Diencephalon (tissue), 2 donors: ENCODE measurements around the genes NCOA7 and KIAA0408.

GRCh38 chr6:125748165-125748614 is 1.2 kb upstream of the HEY2 start:
- RAMPAGE, long total RNA, result no peak

DNA sequence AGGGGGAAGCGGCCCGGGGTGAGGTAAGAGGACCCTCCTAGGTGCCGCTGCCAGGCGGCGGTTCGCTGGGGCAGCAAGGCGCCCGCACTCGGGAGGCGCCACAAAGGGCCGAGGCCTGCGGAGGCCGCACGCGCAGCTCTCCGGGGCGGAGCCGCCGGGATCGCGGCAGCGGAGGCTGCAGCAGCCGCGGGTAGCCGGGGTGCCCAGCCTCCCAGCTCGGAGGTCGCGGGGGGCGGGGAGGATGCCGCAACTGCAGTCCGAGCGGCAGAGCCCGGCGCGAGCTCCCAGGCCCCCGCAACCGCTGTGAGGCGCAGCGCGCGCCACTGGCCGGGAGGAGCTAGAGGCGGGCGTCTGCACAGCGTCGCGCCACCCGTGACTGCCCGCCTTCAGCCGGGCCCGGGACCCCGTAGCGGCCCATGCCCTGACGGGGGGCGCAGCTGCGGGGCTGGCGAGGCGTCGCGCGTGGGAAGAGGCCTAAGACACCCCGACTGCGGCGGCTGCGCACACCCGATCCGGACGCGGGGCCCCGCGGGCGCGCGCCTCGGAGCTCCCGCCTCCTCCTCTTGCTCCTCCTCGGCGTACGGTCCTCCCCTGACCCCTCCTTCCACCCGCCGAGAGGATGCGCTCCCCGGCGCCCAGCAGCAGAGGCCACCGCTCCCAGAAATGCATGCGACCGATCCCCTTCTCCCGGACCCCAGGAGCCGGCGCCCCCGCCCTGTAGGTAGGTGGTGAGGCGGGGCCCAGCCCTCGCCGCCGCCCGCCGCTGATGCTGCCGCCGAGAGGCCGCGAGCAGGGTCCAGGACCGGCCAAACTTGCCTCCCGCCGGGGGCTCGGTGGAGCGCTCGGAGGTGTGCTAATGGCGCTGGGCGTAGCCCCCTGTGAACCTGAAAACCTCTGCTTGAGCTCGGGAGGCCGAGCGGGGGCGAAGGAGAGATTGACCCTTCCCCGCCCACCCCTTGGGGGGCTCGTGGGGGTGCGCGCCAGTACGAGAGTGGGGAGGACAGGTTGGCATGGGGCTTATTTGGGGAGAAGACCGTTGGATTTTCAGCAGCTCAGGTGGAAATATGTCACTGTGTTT is at the start of gene NCOA7:
NCOA7 (plus strand) TSS at position 614 of the 1,078 bp plus-strand sequence.
- RAMPAGE, long total RNA, result start-site peak on the plus strand centred at position 642 of the sequence, 255 bp wide, 819 and 611 reads in 2 replicates

- RAMPAGE, long total RNA, result no peak
Observed at GRCh38 chr6:125814918-125815604, 24.3 kb downstream of the NCOA7 start.

DNA sequence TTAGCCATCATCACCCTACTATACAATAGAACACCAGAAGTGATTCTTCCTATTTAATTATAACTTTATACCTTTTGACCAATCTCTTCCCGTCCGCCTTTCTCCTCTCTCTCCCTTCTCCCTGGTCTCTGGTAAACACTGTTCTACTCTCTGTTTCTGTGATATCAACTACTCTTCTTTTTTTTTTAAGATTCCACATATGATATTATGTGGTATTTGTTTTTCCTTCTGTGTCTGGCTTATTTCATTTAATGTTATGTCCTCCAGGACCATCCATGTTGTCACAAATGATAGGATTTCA is 19.9 kb upstream of the CENPW start:
- RAMPAGE, long total RNA, result no peak

DNA sequence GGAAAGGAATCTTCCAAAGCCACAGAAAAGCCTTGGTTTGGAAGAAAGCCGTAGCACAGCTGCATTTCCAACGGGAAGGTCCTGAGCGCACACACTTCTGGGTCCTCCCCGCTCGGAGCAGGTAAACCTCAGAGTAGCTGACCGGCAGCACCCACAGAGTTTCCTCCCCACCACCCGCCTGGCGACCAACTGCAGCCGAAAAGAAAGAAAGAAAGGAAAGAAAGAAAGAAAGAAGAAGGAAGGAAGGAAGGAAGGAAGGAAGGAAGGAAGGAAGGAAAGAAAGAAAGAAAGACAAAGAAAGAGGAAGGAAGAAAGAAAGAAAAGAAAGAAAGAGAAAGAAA is 898 bp upstream of the RSPO3 start:
- RAMPAGE, long total RNA, result start-site peak on the plus strand centred at position 172 of the sequence, 777 bp wide, 18 and 8 reads in 2 replicates

DNA sequence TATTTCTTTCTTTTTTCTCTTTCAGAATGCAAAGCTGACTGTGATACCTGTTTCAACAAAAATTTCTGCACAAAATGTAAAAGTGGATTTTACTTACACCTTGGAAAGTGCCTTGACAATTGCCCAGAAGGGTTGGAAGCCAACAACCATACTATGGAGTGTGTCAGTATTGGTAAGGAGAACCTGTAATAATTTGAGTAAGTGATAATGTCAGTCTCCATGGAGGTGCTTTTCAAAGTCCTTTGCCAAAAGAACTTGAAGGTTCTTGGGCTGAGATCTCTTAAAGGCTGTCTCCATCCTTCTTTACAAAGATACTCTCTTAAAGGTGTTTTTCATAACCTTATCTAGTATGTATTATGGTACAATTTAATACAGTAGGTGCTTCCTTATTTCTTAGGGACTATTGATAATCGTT is 31.9 kb downstream of the RSPO3 start:
- RAMPAGE, long total RNA, result no peak

- RAMPAGE, long total RNA, result no peak
Observed at GRCh38 chr6:127289739-127290424, 23.2 kb downstream of the RNF146 start.

- RAMPAGE, long total RNA, result no peak
Observed at GRCh38 chr6:127342217-127342940, 1.0 kb downstream of the ECHDC1 start.

GRCh38 chr6:127344385-127344851 is 1.0 kb upstream of the ECHDC1 start:
- RAMPAGE, long total RNA, result no peak

DNA sequence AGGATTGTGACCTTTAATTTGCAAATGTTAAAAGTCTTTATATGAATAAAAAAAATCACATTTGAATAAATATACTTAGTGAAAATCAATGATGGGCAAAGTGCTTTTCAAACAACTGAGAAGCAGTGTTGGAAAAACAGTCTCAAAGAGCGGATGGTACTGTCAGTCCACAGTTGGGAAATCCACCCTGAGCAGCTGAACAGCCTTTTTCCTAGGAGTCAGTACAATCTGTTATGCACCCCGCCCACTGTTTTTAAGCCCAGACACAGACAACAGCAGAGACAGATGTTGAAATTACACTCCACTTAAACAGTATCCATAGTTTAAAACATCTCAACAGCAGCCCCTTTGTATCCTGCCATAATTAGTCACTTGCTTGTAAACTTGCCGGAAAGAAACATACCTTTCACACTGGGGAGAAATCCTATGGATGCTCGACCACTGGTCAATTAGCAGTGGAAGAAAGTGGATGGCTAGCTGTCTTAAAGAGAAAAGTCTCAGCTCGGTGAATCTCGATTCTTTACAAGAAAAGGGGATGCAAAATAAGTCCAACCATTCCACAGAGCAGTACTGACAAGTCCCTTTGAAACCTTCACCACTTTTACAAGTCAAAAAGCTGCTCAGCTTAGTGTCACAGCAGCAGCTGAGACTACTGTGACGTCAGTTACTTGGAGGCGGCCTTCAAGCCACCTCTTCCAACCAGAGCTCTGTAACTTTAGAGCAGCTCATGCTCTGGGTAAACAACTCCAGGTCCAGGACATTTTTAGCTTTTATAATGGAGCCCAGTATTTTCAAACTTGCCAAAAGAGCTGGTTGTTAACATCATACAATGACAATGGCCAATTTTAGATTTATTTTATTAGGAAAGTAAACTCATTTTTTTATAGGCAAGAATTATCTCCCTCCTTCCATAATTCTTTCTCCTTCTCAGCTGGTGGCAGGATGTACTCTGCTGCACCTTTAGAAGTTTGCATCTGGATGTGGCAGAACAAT is at the start of gene KIAA0408:
KIAA0408 (minus strand) TSS at position 618 of the 993 bp plus-strand sequence.
- RAMPAGE, long total RNA, result no peak

DNA sequence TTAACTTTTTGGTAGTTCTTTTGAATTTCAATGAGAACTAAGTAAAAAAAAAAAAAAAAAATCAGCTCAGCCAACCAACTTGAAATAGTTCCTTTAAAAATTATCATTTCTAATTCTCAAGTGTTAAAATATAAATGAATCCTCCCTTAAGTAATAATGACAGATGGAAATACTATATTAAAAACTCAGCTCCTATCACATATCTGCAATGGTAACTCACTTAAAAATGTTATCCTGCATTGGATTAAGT is 31.2 kb upstream of the C6orf58 start:
- RAMPAGE, long total RNA, result no peak

- RAMPAGE, long total RNA, result no peak
Observed at GRCh38 chr6:127934473-127935010, 33.7 kb upstream of the THEMIS start.

DNA sequence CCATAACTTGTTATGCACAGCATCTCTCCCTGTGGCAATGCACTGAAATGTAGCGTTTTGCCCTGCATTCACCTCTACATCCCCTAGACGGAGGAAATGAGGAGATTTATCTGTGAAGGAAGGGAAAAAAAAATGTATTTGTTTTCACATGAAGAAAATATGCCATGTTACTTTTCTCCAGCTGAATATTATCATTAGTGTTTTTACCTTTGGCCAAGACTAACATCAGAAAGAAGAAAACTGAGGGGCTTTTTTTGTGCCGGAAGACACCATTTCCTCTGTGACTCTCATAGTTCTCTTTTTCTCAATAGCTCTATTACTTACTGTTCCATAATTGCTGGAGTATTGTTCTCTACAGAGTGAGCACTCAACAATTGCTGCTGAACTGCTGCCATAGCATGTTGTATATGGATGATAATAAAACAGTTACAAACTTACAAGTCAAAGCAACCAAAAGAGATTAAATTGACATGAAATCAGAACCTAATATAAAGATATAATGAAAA is 280.3 kb downstream of the PTPRK start:
- RAMPAGE, long total RNA, result no peak

GRCh38 chr6:128425527-128426069 is 94.8 kb downstream of the PTPRK start:
- RAMPAGE, long total RNA, result no peak

- RAMPAGE, long total RNA, result no peak
Observed at GRCh38 chr6:128508953-128509337, 11.5 kb downstream of the PTPRK start.

DNA sequence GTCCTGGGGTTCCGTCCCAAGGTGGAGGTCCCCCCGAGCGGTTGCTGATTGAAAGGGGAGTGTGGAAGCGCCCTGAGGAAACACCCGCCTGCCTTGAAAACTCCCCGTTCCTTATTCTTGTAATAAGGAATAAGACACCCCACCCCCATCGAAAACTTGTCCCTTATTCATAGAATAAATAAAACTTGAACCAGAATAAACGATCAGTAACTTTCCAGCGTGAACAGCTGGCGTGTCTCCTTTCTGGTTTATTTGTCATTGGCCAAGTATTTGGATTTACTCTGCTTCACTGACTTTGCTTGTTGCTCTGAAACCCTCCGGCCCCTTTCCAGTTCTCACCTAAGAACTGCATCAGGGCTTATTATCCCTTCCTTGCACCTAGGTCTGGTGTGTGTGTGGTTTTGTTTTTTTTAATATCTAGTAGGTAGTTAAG is 559 bp upstream of the PTPRK start:
- RAMPAGE, long total RNA, result no peak

DNA sequence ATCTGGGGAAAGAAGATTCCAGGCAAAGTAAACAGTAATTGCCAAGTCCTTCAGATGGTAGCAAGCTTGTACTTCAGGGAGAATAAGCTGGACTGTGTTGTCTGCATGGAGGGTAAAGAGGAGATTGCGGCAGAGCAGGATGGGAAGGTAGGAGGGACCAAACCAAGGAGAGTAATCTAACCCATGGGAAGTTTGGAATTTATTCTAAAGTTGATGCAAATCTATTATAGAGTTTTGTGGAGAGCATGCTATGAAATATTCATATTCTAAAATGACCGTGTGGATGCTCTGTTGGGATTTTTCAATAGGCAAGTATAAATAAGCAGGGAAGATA is 164.4 kb upstream of the LAMA2 start:
- RAMPAGE, long total RNA, result no peak

- RAMPAGE, long total RNA, result no peak
Observed at GRCh38 chr6:128944349-128944863, 61.5 kb downstream of the LAMA2 start.

DNA sequence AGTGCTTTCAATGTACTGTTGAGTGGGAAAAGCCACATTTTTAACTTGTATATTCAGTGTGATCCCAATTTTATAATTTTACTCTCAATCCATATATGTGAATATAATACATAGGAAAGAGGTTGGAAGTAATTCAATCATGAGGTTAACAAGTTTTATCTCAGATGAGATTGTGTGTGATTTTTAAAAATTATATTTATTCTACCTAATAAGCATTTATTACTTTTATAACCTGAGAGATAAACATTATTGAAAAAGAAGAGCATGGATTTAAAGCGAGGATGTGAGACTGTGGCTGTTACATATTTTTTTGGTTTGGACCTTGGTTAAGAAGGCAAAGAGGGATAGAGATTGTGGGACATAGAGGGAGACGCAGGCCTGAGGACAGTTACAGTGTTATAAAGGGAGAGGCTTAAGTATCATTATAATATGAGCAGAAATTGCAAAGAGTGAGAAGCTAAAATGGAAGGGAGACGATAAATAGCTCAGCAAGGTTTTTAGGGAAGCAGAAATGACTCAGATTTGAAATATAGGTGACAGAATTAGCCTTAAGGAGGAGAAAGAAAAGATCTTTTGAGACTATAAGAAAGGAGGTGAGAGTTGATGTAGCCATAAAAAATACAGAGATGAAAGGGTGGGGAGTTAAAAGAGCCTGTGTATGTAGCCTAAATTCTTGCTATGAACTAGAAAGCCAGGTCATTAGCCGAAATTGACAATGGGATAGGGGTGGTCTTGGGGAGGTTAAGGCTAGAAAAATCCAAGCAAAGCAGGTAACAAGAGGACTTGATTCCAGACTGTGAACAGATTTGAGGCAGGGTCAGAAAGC is 64.7 kb downstream of the LAMA2 start:
- RAMPAGE, long total RNA, result no peak

GRCh38 chr6:128975759-128976634 is 93.1 kb downstream of the LAMA2 start:
- RAMPAGE, long total RNA, result no peak